Metastatic Liver Carcinoma in the Adrenal Gland (tissue), 2 donors: ENCODE data around the genes AMOT and SLC25A43.

- PRO-cap, 2 experiments = peak in 2 of 2 experiments; most common plus-strand start chrX:112840976 (in 1); most common minus-strand start chrX:112840878 (in 1)
Measured at GRCh38 chrX:112840239-112841565, at the start of gene AMOT. AMOT (minus strand) TSS chrX:112840831.

- PRO-cap, 2 experiments = no peak in any of the 2 experiments
Measured at GRCh38 chrX:114040546-114041310, 543.2 kb upstream of the HTR2C start.

- PRO-cap, 2 experiments = no peak in any of the 2 experiments
Measured at GRCh38 chrX:114270007-114270392, 313.9 kb upstream of the HTR2C start.

DNA sequence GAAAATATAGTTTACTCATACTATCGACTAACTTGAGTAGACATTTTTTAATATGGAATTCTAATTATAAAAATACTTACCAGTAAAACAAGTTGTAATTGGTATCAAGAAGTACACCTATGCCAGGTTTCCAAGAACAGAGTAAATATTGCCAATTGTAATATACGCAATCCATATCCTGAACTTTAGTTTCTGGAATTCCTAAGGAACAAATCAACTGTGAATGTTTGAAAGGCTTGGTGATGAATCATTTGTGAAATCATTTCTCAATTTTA, 3.8 kb downstream of the IL13RA2 start:
- PRO-cap, 2 experiments = no peak in any of the 2 experiments

DNA sequence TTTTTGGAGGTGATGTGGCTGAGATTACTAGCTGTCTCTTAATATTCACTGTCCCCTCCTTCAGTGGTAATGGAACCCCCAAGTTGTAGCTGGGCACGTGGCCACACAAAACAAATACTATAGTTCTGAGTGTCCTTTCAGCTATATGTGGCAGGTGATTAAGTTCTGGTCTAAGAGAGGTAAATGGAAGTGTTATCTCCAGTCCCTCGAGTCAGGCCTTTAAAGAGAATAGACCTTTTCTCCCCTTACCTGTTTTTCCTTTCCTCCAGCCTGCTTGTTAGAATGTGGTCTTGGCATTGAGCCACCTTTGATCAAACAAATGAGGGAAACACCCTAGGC, 13.1 kb upstream of the IL13RA2 start:
- PRO-cap, 2 experiments = no peak in any of the 2 experiments

DNA sequence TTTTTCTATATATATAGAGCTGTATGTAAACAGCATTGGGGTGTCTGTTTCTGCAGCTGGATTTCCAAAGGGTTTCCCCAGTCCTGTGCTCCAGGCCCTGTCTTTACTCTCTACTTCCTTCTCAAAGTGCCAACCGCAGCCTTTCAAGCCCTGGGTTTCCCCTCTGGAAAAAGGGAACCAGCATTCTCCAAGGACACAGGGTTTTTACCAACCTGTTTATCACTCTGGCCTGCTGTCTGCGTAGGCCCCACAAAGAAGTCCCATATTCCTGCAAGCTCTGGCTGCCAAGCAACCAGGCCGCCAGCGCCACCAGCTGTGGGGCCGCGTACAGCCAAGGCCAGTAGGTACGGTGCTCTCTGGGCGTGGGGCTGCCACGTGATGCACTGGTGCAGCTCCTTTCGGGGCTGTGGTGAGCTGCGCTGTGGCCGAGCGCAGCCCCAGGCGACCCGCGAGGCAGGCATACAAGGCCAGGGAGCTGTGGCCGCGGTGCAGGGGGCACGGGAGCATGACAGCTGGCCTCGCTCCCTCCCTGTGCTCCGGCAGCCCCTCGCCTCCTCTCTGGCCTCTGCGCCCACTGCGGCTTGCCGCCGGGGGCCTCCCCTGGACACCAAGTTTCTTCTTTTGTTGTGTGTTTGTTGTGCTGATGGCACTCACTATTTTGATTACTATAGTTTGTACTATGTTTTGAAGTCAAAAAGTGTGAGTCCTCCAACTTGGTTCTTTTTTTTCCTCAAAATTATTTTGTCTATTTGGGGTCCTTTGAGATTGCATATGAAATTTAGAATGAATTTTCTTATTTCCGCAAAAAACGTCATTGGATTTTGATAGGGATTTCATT, 22.2 kb downstream of the LUZP4 start:
- PRO-cap, 2 experiments = no peak in any of the 2 experiments

GRCh38 chrX:115592301-115592798, 31.4 kb downstream of the PLS3 start:
- PRO-cap, 2 experiments = no peak in any of the 2 experiments

DNA sequence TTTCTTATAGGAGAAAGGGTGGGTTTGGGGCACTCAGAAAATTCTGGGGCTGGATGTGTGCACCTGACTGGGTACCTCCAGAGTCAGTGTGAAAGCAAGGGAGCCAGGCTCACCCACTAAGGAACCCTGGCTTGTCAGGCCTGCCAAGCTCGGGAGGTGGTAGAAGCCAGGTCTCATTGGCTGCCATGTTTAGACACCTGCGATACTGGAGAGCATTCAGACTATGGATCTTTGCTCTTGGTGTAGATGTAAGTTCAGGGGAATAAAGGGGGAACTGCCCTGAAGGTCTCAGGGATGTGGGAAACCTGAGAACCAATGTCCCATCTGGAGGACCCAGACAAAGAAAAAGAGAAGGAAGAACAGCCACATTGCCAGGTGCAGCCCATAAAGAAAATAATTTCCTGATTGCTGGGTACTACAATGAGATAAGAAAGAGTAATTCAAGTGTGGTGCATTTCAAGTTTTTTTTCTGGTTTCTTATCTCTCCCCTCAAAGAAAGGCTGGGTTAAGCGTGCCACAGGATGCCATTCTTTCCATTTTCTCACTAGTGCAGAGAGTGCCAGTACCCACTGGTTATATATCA, 222.1 kb upstream of the AGTR2 start:
- PRO-cap, 2 experiments = no peak in any of the 2 experiments

DNA sequence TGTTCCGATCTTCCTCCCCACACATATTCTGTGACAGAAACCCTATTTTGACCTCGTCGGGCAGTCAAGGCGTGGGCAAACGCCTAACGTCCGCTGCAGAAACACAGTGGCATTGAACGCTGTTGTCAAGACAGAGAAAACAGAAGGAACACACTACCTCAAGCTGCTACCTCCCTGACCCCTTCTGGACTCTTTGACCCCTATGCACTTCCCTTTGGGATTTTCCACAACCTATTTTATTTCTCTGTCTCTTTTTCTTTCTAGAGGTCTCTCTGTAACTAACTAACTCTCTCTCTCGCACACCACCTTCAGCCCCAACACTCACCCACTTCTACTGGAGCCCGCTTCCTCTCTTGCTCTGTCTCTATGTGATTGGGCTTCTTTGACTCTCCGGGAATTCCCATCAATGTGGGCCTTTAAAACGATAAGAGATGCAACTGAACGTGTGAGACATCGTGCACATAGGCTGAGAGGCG, 219.5 kb upstream of the AGTR2 start:
- PRO-cap, 2 experiments = no peak in any of the 2 experiments

DNA sequence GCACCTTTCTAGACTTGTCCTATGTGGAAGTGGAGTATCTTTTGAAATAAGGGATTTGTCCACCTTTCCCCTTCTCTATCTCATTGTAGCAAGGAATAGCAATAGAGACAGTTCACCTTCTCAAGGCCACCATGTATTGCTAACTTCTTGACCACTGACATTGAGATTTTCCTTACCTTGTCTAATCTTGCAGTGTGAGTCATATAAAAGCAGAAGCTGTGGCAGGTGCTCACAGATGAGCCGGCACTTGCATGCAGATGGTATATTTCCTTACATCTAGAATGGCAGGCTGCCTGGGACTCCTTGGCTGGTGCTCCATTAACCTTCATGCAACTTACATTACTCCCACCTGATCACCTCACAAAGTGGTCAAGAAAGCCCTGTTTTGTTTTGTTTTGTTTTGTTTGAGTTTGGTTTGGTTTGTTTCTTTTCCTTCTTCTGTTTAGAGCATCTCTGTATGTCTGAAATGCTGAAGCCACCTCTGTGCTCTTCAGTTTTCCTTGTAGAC, 68.4 kb downstream of the AGTR2 start:
- PRO-cap, 2 experiments = no peak in any of the 2 experiments

GRCh38 chrX:118353083-118353766, 7.3 kb downstream of the WDR44 start:
- PRO-cap, 2 experiments = no peak in any of the 2 experiments

DNA sequence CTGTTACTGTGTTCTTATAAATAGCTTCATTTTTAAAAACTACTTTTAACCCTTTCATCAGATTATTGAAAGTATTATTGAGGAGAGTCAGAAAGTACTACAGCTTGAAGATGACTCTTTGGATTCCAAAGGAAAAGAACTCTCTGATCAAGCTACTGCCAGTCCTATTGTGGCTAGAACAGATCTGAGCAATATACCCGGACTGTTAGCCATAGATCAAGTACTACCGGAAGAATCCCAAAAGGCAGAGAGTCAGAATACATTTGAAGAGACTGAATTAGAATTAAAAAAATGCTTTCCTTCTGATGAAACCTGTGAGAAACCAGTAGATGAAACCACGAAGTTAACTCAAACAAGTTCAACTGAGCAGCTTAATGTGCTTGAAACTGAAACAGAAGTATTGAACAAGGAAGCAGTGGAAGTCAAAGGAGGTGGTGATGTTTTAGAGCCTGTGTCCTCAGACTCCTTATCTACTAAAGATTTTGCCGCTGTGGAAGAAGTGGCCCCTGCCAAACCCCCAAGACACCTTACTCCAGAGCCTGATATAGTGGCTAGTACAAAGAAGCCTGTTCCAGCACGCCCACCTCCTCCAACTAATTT, 46.8 kb downstream of the WDR44 start:
- PRO-cap, 2 experiments = no peak in any of the 2 experiments

- PRO-cap, 2 experiments = no peak in any of the 2 experiments
Measured at GRCh38 chrX:118527912-118529007, 32.6 kb downstream of the DOCK11 start.

GRCh38 chrX:118634246-118634894, 93.0 kb upstream of the IL13RA1 start:
- PRO-cap, 2 experiments = no peak in any of the 2 experiments

GRCh38 chrX:118768319-118768938, 41.0 kb downstream of the IL13RA1 start:
- PRO-cap, 2 experiments = no peak in any of the 2 experiments

GRCh38 chrX:118884439-118885240, 61.0 kb downstream of the ZCCHC12 start:
- PRO-cap, 2 experiments = peak in 2 of 2 experiments; most common plus-strand start chrX:118884710 (in 2); most common minus-strand start chrX:118884613 (in 2)

DNA sequence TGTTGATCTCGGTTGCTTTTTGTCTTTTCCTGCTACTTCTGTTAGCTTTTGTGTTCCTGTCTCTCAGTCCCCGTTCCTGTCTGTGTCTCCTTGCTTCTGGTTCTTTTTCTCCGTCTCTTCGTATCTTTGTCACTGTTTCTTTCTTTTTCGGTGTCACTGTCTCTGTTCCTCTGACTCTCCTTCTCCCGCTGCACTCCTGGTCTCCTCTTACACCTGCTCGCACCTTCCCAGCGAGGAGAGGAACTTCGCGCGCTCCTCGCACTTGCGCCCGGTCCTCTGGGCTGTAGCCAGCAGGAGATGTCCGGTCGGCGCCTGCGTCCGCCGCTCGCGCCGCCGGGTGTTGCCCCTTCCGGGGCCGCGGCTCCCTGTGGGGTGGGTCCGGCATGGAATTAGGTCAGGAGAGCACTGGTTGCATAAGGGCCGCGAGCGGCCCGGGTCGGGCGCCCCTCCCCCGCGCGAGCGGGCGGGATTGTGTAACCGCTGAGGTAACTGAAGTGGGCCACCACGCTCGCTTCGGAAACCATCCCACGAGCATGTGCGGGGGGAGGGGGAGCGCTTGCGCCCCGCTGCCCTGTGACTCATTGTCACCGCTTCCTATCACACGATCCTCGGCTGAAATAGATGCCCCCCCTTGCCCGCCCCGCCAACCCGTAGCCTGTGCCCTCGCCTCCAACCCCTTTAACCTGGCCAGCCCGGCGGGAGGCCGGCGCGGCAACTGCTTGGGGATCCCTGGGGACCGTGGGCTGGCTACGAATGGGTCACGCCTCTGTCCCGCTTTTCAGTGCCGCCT, 1.6 kb downstream of the LONRF3 start:
- PRO-cap, 2 experiments = peak in 2 of 2 experiments; most common plus-strand start position 681 of the sequence (in 2); most common minus-strand start position 278 of the sequence (in 2)

DNA sequence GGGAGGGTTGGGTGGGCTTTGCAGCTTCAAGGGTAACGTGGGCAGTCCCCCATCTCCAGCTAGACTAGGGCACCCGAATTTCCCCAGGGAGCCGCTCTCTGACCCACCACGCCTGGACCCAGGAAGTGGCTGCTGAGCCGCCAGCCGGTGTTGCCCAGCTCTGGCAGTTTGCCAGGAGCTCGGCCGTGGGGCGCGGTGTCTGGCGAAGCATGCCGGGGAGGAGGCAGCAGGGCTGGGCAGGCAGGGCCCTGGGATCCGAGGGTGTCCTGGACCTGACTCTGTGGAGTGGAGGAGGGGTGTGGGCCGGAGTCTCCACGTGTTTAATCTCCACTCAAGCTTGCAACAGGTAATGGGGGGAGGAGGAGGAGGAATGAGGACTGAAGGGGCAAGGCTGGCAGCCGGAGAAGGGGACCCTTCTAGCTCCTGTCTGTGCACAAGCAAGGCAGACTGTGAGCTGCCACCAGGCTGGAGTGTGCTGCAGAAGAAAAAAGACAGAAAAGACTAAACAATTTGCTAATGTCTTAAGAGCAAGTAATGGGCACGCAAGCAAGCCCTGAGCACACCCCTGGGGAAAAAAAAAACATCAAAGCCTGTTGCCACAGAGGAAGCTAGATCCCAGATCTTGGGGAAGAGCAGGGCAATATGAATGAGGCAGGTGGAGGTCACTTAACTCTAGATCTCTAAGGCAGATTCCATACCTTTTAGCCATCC, 2.3 kb downstream of the LONRF3 start:
- PRO-cap, 2 experiments = peak in 2 of 2 experiments; most common minus-strand start position 120 of the sequence (in 2)

DNA sequence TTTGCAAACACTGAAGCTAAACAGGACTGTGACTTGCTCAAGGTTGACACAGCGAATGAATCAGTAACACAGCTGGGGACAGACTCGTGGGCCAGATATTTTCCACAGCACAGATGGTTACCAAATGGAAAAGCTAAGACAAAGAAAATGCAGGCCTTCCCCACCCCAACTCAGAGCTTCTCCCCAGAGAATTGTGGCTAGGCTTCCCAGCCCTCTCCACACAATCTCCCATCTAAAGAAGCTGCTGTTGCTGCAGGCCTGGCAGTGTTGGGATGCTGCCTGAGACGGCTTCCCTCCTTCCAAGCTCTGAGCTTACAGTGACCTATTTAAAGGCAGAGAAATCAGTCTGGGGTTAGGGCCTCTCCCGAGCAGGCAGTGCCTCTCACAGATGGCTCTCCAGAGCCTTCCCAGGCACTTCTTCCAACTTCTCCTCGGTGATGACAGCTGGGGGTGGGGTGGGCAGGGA, 46.5 kb upstream of the PGRMC1 start:
- PRO-cap, 2 experiments = no peak in any of the 2 experiments

DNA sequence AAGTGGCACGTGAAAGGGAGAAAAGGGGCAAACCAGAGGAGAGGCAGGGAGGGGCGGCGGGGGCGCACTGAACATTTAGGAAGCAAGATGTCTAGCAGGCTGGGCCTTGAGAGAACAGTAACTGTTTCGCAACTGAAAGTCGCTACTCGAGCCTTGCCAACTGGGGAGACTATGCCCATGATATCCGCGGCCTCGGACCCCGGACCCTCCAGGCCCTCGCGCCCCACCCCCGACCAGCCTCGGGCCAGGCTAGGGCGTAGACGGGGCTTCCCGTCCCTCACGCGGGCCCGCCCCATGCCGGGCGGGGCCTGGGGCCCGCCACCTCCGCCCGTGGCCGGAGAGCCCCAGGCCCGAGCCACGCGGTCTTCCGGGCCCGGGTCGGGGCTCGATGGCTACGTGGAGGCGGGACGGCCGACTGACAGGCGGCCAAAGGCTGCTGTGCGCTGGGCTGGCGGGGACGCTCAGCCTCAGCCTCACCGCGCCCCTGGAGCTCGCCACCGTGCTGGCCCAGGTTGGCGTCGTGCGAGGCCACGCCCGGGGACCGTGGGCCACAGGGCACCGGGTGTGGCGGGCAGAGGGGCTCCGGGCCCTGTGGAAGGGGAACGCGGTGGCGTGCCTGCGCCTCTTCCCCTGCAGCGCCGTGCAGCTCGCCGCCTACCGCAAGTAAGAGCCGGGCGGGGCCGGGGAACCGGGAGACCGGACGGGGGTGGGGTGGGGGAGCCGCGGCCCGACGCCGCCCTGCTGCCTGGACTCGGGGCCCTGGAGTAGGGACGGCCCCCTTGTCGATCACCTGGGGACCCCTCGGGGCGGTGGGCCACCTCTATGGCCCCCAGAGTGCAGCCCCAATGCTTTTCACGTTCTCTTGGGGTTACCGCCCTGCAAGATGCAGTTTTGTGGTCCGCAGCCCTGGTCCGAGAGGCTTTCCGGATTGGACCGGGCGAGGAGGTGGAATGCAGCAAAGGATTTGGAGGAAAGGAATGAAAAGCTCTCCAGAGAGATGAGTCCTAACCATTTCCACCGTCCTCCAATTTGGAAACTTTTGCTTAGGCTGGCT, at the start of gene SLC25A43:
SLC25A43 (plus strand) TSS at position 321 of the 1,054 bp plus-strand sequence.
- PRO-cap, 2 experiments = peak in 2 of 2 experiments; most common plus-strand start position 389 of the sequence (in 2); most common minus-strand start position 235 of the sequence (in 1)